Bile duct (tissue), 1 donor: ENCODE results near the genes GRM6 and ADAMTS2.

DNA sequence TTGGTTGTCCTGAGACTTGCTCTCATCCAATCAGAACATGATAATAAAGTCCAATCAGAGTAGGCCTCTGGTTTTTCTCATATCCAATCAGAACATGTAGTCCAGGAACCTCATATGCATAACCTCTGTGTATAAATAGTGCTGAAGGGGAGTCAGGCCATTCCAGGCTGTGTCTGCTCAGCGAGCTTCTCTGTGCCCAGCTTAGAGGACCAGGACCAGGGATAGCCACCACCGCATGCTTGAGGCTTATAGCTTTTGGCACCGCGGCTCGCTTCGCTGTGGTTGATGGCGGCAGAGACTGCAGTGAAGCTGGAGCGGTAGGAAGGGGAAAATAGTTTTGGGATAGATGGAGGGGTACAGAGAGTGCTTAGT, 26.8 kb upstream of the ZNF354B start:
- PRO-cap = no peak

DNA sequence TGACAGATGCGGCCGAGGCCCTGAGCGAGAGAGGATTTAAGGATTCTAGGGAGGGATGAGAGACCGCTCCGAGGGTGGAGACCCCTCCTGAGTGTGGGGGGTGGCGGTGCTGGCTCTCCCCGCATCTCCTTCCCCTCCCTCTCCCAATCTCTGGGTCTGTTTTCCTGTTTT, at the start of gene GRM6:
Gene GRM6, minus strand, starts transcription at position 11 of the 171 bp plus-strand sequence.
- PRO-cap = no peak

- PRO-cap = no peak
Observed at GRCh38 chr5:179288430-179288809, 56.8 kb downstream of the ADAMTS2 start.

DNA sequence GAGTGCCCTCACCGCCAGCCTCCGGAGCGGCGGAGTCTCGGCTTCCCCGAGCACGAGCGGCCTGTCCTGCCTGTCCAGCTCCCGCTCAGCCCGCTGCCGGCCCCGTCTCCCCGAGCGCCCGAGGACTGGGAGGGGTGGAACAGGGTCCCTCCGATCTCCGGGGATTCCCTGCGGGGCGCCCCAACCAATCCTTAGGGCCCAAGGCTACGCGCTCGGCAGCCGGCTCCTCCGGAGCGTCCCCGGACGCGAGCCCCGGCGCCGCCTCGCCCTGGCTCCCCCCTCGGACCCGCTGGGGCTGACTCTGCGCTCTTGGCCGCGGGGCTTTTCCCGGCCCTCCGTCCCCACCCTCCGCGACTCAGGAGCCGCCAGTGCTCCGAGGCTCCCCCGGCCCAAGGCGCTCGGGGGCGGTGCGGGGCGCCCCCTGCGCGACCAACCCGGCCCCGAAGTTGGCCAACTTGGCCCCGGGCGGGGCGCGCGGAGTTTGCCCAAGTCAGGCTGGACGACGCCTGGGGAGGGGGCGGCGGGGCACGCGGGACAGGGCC, 586 bp downstream of the ADAMTS2 start:
- PRO-cap = no peak

DNA sequence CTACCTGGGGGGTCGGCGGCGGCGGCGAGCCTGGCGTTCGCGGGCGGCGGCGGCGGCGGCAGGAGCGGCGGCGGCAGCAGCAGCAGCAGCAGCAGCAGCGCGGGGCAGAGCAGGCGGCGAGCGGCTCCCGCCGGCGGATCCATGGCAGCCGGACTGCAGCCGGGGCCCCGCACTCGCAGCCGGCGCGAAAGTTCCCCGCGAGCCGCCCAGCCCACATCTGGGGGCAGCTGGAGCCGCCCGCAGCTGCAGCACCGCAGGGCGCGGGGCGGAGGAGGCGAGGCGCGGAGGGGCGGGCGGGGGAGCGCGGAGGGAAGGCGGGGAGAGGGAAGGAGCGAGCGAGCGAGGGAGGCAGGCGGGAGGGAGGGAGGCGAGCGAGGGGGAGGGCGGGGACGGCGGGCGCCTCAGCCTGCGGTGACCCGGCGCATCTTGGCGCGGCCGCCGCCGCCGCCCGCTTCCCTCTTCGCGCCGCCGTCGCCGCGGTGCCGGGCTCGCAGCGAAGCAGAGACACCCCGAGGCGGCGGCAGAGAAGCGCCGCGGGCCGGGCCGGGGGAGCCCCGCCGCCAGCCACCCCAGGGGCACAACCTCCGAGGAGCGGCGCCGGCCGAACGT, at the start of gene ADAMTS2:
Gene ADAMTS2, minus strand, starts transcription at position 276 of the 609 bp plus-strand sequence.
- PRO-cap = bidirectional peak, plus-strand start at position 459 of the sequence, minus-strand start at position 245 of the sequence

- PRO-cap = bidirectional peak, plus-strand start at chr5:179559763, minus-strand start at chr5:179559539
Observed at GRCh38 chr5:179559289-179560442, 9.3 kb downstream of the RUFY1 start.

GRCh38 chr5:179572442-179572865, 22.1 kb downstream of the RUFY1 start:
- PRO-cap = no peak

- PRO-cap = no peak
Observed at GRCh38 chr5:179607691-179608665, 15.5 kb downstream of the HNRNPH1 start.

DNA sequence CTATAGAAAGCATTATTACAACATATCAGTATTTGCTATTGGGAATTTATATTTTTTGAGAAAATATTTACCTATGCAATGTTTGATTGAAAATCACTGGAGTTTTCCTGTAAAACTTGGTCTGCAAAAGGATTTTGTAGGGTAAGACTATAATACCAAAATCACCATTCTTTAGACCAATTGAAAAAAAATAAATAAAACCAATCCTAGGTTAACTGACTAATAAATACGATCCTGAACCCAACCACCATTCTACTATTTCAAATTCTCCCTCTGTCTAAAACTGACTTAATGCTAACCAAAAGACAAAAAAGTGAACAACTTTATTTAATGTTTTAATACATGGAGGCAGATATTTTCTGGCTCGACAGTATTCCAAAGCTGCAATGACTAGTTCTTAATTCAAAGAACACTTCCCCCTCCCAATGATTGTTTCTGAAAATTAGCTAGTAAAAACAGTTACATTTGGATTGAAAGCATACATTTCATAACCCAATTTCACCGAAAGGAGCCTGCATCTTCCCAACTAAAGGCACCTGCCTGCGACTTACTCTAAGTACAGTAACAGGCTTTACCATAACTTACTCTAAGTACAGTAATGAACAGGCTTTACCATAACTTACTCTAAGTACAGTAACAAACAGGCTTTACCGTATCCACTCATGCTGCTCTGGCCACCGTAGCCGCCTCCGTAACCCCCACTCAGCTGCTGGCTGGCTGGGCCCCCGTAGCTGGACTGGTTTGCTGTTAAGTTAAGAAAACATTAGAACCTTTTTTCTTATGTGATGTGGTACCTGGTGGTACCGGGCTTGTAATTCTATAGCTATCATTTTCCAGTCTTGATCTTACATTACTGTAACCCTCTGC, 7.8 kb downstream of the HNRNPH1 start:
- PRO-cap = no peak

- PRO-cap = no peak
Observed at GRCh38 chr5:179728402-179729021, 4.1 kb upstream of the MAML1 start.

DNA sequence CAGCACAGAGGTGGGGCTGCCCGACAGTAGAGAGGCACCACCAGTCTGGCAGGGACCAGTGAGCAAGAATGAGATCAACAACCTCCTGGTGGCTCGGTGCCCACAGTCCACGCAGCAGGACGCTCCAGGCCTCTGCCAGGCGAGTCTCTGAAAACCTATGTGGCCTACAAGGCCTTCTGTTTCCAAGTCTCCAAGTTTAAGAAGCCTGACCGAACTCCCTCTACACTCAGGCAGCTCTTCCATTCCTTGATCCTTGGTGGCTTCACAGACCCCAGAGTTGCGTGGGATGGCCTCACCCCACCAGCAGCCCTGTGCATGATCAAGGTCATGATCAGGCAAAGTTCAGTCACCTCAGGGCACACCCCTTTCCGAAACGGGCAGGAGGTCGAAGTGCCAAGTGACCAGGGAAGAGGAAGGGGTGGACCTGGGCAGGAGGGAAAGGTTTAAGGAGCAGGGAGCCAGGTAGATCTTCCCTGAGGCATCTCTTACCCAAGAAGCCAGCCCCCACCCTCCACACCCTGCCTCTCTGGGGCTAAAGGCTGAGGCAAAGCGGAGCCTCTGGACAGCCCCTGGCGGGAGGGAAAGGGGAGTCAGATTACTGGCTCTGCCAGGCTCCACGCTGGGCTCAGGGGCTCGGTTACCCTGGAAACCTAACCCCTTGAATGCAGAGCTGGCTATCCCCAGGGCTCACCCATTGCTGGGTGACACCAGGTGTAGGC, 3.8 kb downstream of the MGAT4B start:
- PRO-cap = no peak

DNA sequence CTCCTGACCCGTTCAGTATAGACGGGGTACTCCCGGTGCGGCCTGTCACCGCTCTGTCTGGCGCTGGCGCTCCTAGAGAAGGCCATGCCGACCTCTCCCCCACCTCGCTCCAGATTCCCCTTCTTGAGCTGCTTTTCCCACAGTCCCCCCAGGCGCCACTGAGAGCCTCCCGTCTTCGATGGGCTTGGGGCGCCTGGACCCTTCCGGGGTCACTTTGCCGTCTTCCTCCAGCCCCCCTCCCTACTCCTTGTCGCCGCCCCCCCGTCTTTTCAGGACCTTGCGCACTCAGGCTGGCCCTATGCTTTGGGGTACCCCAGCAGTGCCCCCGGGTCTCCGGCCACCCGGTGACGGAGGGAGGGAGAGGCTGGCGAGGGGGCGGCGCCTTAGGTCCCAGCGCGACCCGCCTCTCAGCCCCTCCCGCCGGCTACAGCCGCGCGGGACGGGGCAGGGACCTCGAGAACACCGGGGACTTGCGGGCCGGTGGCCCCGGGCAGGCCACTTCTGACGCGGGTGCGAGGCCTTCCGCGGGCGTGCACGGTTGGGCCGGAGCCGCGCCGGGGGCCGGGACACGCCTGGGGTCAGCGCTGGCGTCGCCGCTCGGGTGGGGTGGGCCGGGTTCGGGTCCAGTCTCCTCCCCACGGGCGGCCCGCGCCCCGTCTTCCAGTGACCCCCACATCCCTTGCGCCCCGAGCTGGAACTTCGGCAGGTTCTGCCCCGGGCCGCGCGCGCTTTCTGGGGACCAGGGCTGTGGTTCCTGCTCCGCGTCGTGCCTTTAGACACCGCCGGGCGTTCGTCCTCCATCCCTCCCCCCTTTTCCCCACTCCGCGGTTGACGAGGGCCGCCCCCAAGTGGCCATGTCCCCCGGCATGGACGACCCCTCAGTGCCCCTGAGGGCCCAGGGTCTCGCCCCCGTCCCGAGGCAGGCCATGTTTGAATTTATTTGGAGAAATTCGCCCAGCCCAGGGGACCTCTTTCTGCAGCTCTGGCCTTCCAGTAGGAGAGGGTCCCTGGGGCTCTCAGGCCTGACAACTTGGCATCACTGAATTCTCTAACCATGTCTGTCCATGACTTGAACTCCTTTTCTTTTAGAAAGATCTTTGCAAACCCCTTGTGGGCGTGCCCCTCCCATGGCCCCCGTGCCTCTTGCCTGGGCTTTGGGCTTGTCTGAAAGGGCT, 3.8 kb upstream of the SQSTM1 start:
- PRO-cap = bidirectional peak, plus-strand start at position 427 of the sequence, minus-strand start at position 441 of the sequence; unidirectional peak, minus-strand start at position 765 of the sequence

DNA sequence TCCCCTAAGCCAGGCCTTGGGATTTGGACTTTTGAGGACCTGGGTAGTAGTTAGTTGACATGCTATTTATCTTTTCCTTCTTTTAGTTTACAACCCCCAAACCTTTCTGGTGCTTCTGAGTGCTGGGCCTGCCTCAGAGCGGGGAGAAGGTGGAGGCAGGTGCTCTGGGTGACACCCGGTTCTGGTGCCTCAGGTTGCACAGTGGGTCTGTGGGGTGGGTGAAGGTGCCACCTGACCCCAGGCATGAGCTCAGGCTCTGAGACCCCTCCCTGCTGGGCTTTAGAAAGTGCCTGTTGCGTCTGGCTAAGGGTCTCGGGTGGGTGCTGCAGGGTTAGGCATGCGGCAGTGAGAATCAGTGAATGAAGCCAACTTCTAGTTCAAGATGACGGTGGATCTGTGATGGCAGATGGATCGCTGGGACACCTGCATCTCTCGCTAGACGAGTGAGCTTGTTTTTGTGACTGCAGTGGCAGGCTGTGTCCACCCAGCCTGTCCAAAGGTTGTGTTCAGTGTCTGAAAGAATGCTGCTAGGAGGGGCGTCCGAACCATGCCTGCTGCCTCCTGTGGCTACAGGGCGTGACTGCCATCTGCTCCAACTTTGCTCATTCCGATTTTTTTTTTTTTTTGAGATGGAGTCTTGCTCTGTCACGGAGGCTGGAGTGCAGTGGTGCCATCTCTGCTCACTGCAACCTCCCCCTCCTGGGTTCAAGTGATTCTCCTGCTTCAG, 5.0 kb downstream of the SQSTM1 start:
- PRO-cap = no peak

GRCh38 chr5:179913849-179914720, 6.4 kb upstream of the TBC1D9B start:
- PRO-cap = no peak

DNA sequence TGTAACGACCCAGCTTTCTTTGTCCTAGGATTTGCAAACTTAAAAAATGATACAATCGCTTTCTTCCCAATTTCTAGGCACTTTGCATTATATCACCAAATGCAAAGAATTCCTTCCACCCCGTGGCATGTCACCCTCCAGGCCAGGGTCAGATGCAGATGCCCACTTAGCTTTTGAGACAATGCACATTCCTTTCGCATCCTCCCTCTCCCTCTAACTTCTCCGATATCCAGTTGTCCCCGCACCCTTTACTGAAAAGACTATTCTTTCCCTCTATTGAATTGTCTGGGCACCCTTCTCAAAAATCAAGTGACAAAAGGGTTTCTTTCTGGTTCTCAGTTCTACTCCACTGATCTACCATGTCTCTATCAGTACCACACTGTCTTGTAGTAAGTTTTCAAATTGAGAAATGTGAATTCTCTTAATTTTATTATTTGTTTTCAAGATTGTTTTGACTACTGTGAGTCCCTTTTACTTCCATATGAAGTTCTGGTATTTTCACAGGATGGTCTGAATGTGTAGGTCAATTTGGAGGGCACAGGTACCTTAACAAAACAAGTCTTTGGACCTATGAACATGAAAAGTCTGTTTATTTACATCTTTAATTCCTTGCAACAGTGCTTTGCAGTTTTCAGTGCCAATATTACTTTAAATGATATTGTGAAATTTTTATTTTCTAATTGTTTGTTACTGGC, 17.2 kb downstream of the RNF130 start:
- PRO-cap = no peak

DNA sequence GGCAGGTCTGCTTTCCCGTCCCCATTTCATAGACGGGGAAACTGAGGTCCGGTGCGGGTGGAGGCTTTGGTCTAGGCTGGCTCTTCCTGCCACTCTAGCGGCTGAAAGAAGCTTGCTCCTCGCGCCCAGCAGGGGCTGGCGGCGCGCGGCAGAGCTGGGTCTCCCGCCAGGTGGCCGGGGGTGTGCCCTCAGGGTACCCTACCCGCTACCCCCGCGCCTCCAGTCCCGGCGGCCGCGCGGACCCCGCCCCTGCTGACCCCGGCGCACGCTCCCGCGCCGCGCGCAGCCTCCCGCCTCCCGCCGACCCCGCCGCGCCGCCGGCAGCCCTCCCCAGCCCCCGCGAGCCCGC, 404 bp downstream of the RASGEF1C start:
- PRO-cap = no peak

GRCh38 chr5:180494042-180494286, 215 bp upstream of the CNOT6 start:
- PRO-cap = bidirectional peak, plus-strand start at chr5:180494379, minus-strand start at chr5:180494165

GRCh38 chr5:180807644-180808088, 5.1 kb upstream of the MGAT1 start:
- PRO-cap = no peak

DNA sequence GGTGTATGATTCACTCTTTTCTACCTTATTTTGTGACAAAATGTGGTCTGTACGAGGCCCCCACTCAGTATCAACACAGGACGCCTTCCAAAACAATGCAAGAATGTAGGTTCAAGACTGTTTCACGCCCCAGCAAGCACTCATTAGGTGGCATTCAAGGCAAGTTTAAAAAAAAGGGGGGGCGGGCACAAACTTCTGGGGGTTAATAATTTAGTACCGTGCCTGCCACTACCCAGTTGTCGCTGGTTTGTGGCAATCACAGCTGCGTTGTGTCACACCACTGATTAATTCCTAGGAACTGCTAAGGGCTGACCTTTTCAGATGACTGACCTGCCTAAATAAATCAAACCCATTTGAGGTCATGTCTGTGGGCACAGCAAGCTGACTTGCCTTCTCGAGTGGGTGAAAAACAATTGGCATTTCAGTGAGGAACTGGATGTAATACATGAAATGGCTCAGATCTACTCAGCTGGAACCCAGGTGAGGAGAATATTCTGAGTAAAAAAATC, 15.2 kb upstream of the MGAT1 start:
- PRO-cap = no peak

GRCh38 chr5:180824467-180825342, 22.1 kb upstream of the MGAT1 start:
- PRO-cap = no peak